HL-60 (cell line): ENCODE results near the genes RHEBL1, TMBIM6 and AQP6.

GRCh38 chr12:49059275-49059479 is 1.4 kb downstream of the KMT2D start:
- RRBS: no CpG with 5 or more reads among the region's 3 CpGs

GRCh38 chr12:49069425-49070559 is at the start of gene RHEBL1:
Gene RHEBL1, minus strand, starts transcription at chr12:49069979.
- RRBS: 3% methylated on average over 10 of the region's 66 CpGs

DNA sequence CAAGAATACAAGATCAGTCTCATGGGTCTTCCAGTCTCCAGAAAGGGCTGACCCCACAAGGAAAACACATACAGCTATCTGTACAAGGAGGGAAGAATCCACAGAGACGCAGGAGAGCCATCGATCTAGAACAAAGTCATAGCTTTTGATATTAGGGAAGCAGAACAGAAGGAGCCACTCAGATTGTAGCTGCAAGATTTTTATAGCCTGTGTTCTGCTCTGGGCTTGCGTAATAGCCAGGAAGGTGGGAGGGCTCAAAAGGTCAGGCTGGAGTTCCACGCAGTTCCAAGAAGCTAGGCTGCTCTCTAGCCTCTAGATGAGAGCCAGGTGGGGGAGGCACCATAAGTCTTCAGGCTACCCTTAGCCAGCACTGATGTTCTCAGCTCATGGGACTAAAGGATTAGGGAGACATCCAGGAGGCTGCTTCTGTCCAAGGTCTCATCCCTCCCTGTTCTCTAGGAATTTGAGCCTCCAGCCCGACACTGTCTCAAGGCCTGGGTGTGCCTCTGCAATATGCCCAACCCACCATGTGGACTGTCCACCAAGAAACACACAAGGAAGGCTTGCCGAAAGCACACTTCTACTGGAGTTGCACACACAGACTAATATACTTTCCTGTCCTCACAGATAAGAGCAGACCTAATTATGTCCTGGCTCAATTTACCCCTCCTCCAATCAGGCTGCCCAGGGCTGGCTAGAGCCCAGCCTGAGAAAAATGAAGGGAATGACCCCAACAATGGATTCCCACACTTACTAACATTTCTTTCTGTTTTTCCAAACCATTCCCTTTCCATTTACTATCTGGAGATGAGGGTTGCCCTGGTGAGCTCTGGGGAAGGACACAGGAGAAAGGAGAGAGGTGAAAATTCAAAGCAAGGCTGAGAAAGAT is 1.6 kb downstream of the LMBR1L start:
- RRBS: no CpG with 5 or more reads among the region's 6 CpGs

DNA sequence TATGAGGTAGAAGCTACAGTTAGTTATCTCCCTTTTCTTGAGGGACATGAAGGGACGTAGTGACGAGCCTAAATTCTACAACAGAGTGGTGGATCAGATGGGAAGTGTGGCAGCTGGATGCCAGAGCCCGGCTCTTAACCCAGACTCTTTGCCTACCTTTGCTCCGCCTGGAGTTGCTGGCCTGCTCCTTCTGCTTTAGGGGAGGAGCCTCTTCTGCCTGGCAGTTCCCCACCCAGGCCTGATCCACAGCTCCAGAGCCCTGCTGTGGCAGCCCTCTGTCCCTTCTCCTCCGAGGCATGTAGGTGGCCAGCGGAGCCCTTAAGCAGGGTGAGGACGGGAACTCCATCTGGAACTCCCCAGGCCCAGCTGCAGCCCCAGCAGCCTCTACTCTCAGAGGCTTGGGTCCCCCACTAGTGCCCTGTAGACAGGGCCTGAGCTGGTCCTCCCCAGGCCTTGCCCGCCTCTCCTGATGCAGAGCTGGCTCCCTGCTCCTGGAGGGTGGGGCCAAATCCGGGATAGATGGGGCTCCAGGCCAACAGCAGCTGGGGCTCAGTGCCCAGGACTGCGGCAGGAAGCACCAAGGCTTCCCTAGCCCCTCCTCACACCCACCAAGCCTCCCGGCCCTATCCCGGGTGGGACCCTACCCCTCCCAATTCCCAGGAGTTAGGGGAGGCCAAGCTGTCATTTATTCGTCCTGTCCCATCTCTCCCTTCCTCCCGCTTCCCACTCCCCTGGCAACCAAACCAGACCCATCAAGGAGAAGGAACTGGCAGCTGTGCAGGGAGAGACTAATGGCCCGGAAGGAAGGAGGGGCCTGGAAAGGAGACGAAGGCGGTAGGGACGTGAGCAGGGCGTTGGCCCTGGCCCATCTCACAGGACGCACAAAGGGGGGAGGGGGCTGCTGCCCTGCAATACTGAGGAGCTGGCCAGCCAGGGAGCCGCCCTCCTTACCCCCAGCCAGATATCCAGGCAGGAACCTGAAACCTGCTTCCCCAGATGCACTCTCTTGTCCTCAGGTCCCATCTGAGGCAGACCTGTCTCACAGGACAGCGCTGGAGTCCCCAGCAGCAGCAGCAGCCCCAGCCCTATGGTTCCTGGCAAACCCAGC is 1.9 kb upstream of the PRPH start:
- RRBS: 12% methylated on average over 2 of the region's 22 CpGs

GRCh38 chr12:49295435-49295991 is 566 bp downstream of the PRPH start:
- RRBS: 9% methylated on average over 10 of the region's 46 CpGs

- RRBS: no CpG with 5 or more reads among the region's 2 CpGs
These were observed 14.4 kb downstream of the MCRS1 start for GRCh38 chr12:49553500-49553998.

GRCh38 chr12:49576441-49577055 is 8.6 kb upstream of the MCRS1 start:
- RRBS: no CpG with 5 or more reads among the region's 2 CpGs

DNA sequence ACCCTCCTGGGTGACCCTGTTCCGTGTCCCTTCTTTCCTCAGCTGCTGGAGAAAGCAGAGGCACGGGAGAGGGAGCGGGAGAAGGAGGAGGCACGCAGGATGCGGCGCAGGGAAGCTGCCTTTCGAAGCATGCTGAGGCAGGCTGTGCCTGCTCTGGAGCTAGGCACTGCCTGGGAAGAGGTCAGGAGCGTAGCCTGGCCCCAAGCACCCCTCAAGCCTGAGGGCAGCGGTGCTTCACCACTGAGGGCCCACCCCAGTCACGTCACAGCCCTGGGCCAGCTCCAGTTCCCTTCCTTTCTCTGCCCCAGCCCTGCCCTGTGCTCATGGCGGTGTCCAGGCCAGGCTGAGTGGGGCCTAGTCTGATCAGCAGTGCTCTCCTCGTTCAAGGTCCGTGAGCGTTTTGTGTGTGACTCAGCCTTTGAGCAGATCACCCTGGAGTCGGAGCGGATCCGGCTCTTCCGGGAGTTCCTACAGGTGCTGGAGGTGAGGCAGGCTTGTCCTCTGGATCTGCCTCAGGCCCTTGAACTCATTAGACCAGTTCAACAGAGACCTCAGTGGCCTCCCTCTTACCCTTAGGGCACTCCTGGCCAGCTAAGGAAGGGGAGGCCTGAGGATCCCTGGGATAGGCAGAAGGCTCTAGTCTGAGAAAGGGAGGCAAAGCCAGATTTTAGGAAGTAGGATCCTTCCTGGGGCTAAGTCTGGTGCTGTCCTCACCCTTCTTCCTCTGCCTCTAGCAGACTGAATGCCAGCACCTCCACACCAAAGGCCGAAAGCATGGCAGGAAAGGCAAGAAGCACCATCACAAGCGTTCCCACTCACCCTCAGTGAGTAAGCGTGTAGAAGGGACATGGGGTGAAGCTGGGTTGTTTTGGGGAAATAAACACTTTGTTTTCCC is 19.1 kb downstream of the PRPF40B start:
- RRBS: no CpG with 5 or more reads among the region's 21 CpGs

DNA sequence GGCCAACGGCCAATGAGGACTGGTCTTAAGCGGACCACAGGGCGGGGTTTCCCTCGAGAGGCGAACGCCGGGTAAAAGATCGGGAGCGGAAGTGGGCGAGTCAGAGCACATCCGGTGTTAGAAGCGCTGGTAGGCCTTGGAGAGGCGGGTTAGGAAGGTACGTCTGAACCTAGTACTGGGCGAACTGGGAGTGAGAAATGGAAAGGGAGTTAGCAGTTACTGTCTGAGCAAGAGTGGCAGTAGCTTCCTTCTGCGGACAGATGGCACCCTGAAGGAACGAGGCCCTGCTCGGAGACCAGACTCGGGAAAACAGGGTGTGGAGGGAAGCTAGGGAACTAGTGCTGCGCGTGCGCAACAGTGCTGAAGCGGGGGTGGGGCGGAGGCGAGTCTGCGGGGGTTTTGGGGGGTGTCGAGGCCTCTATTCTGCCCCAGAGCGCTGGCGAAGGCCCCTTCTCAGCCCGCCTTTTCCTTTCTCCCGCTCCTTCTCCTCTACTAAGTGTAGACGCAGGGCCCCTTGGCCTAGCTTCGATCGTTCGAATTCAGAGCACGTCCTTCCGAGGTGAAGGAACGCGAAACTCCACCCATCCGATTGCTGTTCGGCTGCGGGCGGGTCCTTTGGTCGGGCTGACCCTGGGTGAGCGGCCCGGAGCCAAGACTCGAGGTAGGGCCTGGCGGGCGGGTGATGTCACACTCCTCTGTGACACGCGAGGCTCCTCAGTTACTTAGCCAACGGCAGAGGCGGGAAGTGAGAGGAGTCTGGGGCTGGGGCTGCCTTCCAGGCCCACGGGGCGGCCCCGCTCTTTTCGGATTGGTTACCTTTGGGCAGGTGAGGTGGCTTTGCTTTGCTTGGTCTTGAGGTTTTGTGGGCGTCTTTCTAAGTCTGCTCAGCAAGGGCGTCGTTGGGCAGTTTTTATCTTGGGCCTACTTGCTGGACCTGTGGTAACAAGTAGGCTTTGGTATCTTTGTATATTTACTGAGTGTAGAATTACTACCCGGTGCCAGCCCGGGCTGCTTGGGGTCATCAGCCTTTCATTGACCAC is at the start of gene TMBIM6:
Gene TMBIM6 (plus strand): TSS at position 103 of the 1,040 bp plus-strand sequence.
- RRBS: no CpG with 5 or more reads among the region's 62 CpGs

- RRBS: no CpG with 5 or more reads among the region's 5 CpGs
These were observed 21.8 kb downstream of the TMBIM6 start for GRCh38 chr12:49763187-49763457.

GRCh38 chr12:49806314-49806815 is 21.8 kb downstream of the NCKAP5L start:
- RRBS: no CpG with 5 or more reads among the region's 7 CpGs

DNA sequence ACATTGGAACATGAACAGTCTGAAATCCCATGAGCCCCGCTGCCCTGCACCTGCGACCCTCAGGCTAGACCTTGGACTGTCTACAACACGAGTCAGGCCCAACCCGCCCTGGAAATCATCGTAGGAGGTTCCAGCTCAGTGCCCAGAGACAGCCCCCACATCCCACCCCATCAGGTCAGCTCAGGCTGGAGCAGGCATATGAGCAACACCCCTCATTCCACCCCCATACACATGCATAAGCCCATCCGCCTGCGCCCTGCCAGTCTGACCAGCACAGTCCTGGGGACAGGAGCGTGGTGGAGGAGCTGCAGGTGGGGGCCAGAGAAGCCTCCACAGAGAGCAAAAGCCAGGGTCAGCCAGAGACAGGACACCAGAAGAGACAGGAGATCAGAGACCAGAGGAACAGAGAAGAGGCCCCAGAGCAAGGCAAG is at the start of gene AQP6:
Gene AQP6 (plus strand): TSS at position 226 of the 431 bp plus-strand sequence.
- RRBS: no CpG with 5 or more reads among the region's 8 CpGs

- RRBS: no CpG with 5 or more reads among the region's 8 CpGs
These were observed 11.2 kb downstream of the AQP6 start for GRCh38 chr12:49983838-49984474.

DNA sequence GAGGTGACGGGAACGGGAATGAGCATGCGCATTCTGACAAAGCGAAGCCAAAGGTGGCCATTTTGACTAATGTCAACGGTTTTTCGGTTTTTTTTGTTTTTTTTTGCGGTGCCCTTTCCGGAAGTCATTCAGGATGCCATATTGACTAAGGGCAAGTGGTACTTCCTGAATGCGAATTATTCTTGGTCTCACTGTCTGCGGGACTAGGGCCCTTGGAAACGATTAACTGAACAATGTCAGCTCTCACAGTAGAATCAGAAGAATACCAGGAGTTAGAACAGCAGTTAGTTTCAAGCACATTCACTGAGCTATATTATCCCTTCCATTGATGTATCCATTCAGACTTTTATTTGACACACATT is 261 bp upstream of the RACGAP1 start:
- RRBS: no CpG with 5 or more reads among the region's 11 CpGs

GRCh38 chr12:50109829-50110657 is 2.0 kb upstream of the COX14 start:
- RRBS: no CpG with 5 or more reads among the region's 9 CpGs

DNA sequence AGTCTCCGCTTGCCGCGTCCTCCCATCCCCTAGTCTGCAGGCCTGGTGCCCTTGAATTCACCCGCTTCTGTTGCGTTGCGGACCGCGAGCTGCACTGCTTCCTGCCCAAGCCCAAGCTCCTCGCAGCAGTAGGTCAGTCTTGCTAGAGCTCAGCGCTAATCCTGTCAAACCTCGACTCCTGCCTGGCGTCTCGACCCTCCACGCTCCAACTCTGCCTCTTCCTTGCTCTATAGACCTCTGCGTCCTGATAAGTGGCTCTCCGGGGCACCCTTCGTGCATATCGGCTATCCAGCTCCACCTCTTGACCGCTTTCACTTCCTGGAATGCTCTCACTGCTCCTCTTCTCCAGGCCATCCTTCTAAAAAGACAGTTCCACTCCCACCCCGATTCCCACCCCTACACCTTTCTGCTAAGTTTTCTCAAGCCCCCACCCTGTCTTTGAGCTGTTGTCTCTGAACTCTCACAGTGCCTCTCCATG is 369 bp downstream of the COX14 start:
- RRBS: no CpG with 5 or more reads among the region's 20 CpGs

- RRBS: no CpG with 5 or more reads among the region's 3 CpGs
These were observed 20.5 kb downstream of the COX14 start for GRCh38 chr12:50132376-50133093.

- RRBS: no CpG with 5 or more reads among the region's 8 CpGs
These were observed 45.1 kb downstream of the FAM186A start for GRCh38 chr12:50351266-50351734.

DNA sequence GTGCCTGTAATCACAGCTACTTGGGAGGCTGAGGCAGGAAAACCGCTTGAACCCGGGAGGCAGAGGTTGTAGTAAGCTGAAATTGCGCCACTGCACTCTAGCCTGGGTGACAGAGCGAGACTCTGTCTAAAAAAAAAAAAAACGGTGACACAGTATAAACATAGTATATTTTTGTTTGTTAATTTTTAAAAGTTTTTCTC is 2.5 kb upstream of the DIP2B start:
- RRBS: no CpG with 5 or more reads among the region's 5 CpGs

- RRBS: no CpG with 5 or more reads among the region's 1 CpG
These were observed 32.7 kb downstream of the HIGD1C start for GRCh38 chr12:50984915-50985599.